Metastatic Breast Carcinoma in the Brain (tissue), 10 donors: Measurements from ENCODE around the genes NKIRAS1, NR1D2 and THRB.

GRCh38 chr3:23916307-23917344, at the start of gene NKIRAS1:
Gene NKIRAS1 (minus strand): TSS chr3:23916990.
- PRO-cap, 10 experiments: peak in 10 of 10 experiments; most common plus-strand start chr3:23917148 (in 7); most common minus-strand start chr3:23916927 (in 6)

GRCh38 chr3:23943880-23944660, 1.0 kb upstream of the NR1D2 start:
- PRO-cap, 10 experiments: peak in 2 of 10 experiments; most common plus-strand start chr3:23944577 (in 2)

DNA sequence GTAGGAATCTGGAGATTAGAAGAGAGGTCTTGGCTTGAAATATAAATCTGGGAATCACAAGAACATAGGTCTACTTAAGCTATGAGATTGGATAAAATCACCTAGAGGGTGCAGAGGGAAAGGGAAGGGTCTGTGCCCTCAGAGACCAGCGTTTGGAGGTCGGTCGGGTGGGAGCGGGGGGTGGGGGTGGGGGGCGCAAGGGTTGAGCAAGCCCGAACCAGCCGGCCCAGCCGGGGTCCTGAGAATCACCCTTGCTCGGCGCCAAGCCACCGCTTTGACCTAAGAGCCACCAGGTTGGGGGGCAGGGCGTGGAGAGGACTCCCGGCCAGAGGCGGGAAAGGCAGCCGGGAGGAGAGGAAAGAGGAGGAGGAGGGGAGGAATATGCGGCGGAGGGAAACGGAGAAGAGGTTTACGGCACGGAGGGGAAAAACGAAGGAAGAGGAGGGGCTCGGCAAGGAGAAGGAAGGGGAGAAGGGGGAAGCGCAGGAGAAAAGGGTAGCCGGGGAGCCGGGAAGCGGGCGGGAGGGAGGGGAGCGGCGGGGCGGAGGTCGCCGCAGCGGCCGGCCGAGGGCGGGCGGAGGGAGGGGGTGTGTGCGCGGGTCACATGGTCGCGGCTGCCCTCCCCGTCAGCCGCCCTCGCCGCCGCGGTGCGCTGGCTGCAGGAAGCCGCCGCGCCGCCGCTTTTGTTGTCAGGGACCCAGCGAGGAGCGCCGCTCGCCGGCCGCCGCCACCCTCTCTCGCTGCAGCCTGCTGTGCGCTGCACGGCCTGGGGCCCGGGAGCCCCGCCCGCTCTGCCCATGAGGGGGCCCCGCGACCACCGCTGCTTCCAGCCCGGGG, at the start of gene NR1D2:
TSS of gene NR1D2 (plus strand) at position 626 of the 837 bp plus-strand sequence.
- PRO-cap, 10 experiments: peak in 10 of 10 experiments; most common plus-strand start position 686 of the sequence (in 9); most common minus-strand start position 528 of the sequence (in 4)

DNA sequence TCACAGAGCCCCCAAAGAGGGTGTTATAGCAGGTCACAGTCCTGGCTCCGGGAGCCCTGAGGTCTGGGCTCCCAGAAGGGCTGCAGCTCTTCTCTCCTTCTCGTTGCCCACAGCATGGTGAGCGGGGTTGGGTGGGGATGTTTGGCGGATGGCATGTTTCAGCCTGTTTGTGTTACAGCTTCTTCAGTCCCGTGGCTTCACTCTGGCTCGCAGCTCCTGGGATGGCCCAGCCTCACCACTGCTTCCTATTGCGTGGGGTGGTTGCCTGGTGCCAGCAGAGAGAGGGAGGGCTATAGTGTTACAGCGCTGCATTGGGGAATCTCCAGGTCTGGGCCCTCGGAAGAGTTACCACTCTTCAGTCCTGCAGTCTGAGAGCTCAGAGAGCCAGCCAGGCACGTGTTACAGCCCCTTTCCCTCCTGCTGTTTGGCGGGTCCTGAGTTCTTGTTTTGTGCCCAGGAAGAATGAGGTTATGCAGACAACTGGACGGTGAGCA, 74.1 kb downstream of the NR1D2 start:
- PRO-cap, 10 experiments: no peak in any of the 10 experiments

- PRO-cap, 10 experiments: no peak in any of the 10 experiments
These were observed 121.4 kb downstream of the THRB start for GRCh38 chr3:24373085-24373812.

DNA sequence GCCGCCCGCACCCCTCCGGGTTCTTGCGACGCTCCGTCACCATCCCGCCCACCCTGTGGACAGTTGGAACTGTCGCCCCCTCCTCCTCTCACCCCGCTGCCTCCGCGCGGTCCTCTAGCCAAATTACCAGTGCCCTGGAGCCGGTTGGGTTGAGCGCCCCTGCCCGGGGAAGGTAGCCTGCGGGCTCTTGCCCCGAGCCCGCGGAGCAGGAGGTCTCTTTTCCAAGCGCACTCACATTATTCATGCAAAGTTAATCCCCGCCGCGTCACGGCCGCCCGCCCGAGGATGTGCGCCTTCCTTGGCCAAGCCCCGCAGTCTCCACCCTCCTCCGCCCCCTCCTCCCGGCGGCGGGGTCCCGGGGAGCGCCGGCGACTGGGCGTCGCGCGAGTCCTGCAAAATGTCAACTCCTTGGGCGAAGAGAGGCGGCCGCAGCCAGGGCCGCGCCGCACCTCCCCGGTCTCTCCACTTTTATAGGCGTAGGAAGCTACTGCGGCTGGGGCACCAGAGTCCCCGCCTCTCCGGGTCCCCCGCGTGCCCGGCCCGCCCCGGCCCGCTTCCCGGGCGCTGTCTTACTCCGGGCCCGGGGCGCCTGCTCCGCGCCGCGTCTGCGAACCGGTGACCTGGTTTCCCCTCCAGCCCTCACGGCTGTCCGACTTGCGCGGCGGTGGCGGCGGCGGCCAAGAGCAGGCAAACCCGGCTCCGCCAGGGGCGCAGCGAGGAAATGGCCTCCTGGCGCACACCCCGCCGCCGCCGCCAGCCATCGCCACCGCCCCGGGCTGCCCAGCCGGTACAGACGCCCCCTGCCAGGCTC, at the start of gene THRB:
TSS of gene THRB (minus strand) at position 291 of the 811 bp plus-strand sequence.
- PRO-cap, 10 experiments: peak in 10 of 10 experiments; most common plus-strand start position 362 of the sequence (in 6); most common minus-strand start position 470 of the sequence (in 9)

GRCh38 chr3:25592143-25592986, 72.3 kb downstream of the TOP2B start:
- PRO-cap, 10 experiments: peak in 1 of 10 experiments; most common minus-strand start chr3:25592711 (in 1)

- PRO-cap, 10 experiments: no peak in any of the 10 experiments
These were observed 52.2 kb downstream of the TOP2B start for GRCh38 chr3:25612526-25612980.

DNA sequence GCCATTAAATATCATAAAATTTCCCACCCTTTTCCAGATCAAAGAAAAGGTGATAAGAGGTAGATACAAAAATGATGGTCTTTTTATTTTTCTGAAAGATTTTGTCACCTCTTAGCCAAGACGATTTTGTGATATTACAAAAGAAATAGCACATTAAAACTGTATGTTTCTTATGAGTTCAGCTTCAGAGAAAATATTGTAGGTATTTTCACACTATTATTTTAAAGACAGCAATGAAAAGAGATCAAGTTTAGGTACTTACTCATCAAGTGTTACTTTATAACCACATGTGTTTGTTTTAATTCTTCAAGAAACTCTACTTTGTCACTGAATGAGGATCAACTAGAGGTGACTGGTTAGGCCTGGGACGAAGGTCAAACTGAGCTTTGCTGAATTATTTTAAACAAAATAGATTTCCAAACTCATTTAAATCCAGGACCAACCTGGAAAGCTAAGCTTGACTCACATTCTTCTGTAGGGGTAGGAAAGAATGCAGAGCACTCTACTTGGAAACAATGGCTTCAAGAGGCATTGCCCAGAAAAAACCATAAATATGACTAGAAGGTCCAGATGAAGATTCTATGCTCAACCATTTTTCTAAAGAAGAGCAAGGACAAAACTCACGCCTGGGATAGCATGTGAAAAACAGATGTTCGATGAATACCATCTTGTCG, 1.3 kb upstream of the OXSM start:
- PRO-cap, 10 experiments: no peak in any of the 10 experiments

GRCh38 chr3:26011000-26011372, 221.1 kb downstream of the OXSM start:
- PRO-cap, 10 experiments: no peak in any of the 10 experiments

DNA sequence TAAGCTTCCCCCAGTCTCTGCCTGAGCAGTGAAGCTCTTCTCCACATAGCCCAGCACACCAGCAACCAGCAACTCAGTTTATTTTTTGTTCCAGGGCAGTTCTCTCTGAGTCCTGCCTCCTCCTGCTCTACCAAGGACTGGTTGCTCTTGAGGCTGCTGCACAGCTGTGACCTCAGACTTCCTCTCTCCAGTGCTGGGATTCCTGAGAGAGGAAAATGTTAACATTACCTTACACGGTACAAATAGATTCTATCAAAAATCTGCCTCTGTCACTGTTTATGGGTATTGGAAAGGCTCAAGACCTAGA, 294.8 kb downstream of the OXSM start:
- PRO-cap, 10 experiments: no peak in any of the 10 experiments

- PRO-cap, 10 experiments: peak in 2 of 10 experiments; most common plus-strand start chr3:27329625 (in 1); most common minus-strand start chr3:27329473 (in 2)
These were observed 39.9 kb downstream of the NEK10 start for GRCh38 chr3:27329282-27329702.

- PRO-cap, 10 experiments: no peak in any of the 10 experiments
These were observed 2.8 kb downstream of the EOMES start for GRCh38 chr3:27719310-27719761.

DNA sequence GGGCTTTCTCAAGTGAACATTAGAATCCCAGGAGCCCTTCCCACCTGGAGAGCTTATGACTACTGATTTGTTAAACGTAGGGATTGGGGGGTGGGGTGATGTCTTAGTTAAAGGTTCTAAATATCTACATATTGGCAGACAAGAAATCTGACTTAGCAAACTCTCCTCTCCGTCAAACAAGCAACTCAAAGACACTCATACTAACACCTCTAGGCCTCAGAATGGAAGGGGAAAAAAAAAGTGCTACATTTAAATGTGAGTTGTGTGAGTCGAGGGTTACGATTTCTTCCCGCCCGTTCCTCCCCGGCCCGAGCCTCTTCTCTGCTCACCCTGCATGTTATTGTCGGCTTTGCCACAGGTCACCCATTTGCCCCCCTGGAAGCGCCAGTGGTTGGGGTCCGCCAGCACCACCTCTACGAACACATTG, 2.3 kb downstream of the EOMES start:
- PRO-cap, 10 experiments: no peak in any of the 10 experiments

- PRO-cap, 10 experiments: no peak in any of the 10 experiments
These were observed 182.2 kb upstream of the CMC1 start for GRCh38 chr3:28059055-28059777.

- PRO-cap, 10 experiments: no peak in any of the 10 experiments
These were observed 2.7 kb downstream of the CMC1 start for GRCh38 chr3:28244095-28244563.

DNA sequence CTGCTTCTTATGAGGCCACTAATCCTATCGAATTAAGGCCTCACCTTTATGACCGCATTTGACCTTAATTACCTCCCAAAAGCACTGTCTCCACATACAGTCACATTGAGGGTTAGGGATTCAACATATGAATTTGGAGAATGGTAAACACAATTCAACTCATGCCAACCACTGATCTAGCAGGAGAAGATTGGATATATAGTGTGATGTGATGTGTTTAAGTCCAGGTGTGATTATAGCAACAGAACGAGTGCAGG, 8.5 kb downstream of the CMC1 start:
- PRO-cap, 10 experiments: no peak in any of the 10 experiments

GRCh38 chr3:28277289-28278344, 36.2 kb downstream of the CMC1 start:
- PRO-cap, 10 experiments: no peak in any of the 10 experiments

- PRO-cap, 10 experiments: no peak in any of the 10 experiments
These were observed 50.2 kb downstream of the CMC1 start for GRCh38 chr3:28291648-28291922.

DNA sequence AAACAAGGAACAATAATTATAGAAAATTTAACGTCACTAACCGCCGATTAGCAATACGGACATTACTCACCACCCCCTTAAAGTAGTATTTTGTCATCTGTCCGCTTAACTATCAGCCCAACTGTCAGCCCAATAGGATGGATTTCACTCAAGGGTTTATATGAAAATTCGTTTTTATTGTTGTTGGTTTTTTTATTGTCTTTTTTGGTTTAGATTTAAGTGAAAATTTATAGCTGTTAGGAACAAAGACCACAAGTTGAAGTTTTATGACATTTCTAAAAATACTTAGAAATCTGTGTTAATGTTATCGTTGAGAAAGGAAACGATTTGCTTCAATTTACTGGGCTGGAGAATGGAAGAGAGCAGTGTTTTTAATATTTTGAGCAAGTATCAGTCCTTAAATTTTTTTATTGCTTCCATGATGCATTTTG, 1.1 kb upstream of the AZI2 start:
- PRO-cap, 10 experiments: no peak in any of the 10 experiments